Cardiac atrium fibroblast (primary cell): ENCODE measurements around a stretch of chr15.

GRCh38 chr15:90995008-90995543, 741 bp upstream of the PRC1 start:
- RAMPAGE, long total RNA, result no peak

GRCh38 chr15:91368532-91368917, 268.5 kb downstream of the SV2B start:
- RAMPAGE, long total RNA, result no peak

- RAMPAGE, long total RNA, result no peak
Observed at GRCh38 chr15:91469903-91470413, 369.9 kb downstream of the SV2B start.

- RAMPAGE, long total RNA, result no peak
Observed at GRCh38 chr15:91471570-91471921, 371.5 kb downstream of the SV2B start.

DNA sequence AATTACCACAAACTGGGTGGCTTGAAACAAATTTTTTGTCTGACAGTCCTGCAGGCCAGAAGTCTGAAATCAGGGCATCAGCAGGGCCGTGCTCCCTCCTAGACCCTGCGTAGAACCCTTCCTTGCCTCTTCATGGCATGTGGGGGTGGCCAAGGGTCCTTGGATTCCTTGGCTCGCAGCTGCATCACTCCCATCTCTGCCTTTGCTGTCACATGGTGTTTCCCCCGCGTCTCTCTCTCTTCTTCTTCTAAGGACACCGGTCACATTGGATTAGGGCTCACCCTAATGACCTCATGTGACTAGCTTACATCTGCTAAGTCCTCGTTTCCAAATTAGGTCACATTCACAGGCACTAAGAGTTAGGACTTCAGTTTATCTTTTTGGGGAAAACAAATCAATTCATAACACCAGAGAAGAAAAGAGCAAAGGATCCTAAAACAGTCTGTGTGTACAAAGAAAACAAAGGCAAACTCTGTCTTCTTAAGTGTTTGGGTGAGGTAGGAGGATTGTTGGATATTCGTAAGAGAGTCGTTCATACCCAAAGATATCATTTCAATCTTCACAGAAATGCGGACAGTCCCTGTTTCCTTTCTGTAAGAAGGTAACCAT, 12.1 kb downstream of the SLCO3A1 start:
- RAMPAGE, long total RNA, result no peak

- RAMPAGE, long total RNA, result no peak
Observed at GRCh38 chr15:91890529-91890995, 37.1 kb downstream of the SLCO3A1 start.

- RAMPAGE, long total RNA, result no peak
Observed at GRCh38 chr15:91940258-91941633, 87.2 kb downstream of the SLCO3A1 start.

- RAMPAGE, long total RNA, result no peak
Observed at GRCh38 chr15:92167395-92167661, 226.4 kb upstream of the ST8SIA2 start.

- RAMPAGE, long total RNA, result no peak
Observed at GRCh38 chr15:92647885-92648487, 7.6 kb downstream of the FAM174B start.

DNA sequence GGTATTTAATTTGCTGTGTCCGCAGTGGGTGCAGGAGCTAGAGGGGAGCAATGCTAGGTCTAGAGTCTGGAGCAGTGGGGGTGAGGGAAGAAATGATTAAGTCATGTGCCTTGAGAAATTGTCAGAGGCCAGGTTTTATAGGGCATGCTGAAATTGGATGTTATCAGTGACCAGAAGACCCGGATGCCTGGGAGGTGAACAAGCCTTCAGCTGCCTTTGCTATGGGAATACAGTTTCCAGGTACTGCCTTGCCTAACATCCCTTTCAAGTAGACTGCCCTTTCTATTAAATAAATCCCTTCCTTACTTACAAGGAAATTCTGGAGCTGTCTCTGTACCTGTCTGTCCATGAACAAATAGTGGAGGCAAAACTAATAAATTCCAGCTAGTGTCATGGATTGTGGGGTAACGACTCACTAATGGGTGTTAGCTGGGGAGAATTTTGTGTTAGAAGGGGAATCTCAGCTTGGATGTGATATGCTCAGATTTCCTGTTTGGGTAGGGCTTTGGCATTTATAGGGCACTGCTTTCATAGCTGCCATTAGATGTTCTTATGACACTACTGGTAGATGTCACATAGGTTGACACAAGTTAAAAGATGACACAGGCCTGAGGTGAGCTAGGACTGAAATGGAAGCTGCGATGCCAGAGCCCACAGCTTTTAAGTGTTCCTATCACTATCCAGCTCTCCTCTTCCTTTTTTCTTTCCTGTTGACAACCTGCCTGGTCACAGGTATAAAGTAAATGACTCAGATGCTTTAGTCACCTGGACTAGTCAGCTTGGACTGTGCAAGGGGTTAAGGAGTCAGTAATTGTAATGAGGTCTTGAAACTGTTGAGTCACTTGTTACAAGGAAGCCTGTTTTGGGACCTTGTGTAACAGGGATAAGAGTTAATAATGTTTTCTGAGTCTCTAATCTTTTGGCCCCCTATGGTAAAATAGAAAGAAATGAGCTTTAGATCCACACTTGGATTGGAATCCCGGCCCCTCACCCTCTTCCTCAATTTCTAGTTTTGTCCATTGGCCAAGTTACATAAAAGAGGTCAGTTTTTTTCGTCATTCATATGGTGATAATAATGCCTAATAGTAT, 21.4 kb downstream of the CHD2 start:
- RAMPAGE, long total RNA, result no peak

DNA sequence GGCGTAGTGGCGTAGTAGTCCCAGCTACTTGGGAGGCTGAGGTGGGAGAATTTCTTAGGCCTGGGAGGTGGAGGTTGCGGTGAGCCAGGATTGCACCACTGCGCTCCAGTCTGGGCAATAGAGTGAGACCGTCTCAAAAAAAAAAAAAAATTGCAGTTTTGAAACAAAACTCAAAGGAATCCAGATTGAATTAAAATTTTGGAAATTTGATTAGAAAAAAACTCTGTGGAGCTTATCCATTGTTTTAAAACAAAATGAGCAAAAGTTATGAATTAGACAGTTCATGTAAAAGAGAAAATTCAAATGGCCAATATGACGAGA, 72.4 kb downstream of the RGMA start:
- RAMPAGE, long total RNA, result no peak

DNA sequence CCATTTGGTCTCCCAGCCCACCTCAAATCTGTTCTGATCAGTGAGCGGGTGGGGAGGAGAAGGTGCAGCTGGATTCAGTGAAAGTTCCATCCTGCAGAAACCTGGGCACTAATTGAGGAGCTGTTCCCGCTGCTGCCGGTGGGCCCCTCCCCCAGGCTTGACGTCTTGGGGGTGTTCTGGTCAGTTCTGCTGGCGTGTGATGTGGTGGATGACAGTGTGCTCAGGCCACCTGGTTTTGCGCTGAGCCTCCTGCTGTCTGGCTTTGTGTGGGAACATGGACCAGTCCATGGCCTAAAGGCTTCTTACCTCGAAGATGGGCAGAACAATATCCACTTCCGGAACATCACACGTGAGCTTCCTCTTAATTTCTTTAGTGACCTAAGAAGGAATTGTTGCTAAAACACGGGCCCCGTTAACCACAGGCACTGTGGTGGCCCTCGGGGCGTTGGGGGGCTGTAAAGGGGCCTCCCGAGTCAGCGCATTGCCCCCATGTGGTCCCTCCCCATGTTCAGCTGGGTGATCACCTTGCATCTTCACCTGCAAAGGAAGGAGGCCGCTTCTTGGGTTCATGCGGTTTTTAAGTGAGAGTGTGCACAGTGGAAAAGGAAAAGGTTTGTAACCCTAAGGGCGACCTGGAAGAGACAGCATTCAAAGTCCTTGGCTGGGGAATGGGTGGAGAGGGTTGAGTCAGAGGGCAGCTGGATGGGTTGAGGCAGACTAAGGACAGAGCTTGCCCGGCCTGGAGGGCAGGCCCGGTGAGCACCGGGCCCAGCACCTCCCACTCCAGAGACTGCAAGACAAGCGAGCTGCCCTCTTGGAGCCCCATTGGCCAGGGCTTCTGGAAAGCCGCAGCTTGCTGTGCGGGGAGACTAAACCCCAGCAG, 59.5 kb downstream of the RGMA start:
- RAMPAGE, long total RNA, result no peak

- RAMPAGE, long total RNA, result no peak
Observed at GRCh38 chr15:93331593-93332154, 242.7 kb upstream of the RGMA start.

DNA sequence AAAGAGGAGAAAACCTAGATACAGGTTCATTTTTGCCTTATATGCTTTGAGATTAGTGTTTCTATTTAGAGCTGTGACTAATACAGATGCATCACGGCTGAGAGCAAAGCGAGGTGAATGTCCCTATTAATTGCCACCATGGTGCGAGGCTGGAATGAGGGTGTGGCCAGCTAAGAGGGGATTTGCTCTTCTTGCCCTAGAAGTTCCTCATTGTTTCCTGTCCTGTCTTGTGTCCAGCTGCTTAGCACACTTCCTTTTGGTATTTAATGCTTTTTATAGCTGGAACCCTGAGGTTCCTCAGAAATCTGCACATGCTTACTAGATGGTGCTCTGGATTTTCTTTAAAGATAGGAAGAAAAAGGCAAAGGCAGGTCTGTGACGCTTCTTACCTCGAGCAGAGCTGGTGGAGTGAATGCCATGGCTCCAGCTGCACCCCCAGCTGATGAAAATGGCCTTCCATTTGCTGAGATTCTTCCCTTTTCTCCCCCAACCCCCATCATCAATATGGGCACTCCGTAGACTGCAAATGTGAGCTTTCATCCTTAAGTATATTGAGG, 339.3 kb upstream of the RGMA start:
- RAMPAGE, long total RNA, result no peak

- RAMPAGE, long total RNA, result no peak
Observed at GRCh38 chr15:93985896-93986444, 245.4 kb upstream of the MCTP2 start.

DNA sequence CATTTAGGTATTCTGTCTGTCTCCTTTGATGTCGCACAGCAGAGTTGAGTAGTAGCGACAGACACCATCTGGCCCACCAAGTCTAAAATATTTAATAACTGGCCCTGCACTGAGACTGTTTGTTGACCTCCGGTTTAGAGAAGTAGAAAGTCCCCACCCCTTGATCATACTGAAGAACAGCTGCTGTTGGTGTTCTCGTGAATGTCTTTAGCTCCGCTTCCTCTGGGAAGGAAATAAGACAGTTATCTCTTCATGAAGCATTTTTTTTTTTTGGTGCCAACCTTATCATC, 66.3 kb downstream of the MCTP2 start:
- RAMPAGE, long total RNA, result no peak

DNA sequence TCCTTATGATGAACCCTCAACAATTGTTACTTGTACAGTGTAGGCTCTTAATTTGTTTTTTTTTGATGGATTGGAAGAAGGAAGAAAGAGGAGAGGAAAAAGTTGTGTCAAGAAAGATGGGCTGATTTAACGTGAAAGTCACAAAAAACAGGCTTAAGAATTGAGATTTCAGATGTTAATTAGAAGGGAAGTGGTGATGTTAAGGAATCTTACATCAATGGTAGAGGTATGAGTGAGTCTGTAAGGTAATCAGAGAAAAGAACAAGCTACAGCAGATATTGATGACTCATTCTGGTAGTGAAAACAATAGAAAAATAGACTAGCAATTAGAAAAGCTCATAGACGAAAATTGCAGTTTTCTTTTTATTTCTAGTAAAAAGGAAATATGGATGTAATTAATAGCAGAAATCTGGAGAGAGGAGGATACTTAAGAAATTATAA, 559.6 kb downstream of the MCTP2 start:
- RAMPAGE, long total RNA, result no peak

- RAMPAGE, long total RNA, result no peak
Observed at GRCh38 chr15:95079760-95080060, 848.3 kb downstream of the MCTP2 start.

- RAMPAGE, long total RNA, result no peak
Observed at GRCh38 chr15:95267351-95268000, 1036.1 kb downstream of the MCTP2 start.

DNA sequence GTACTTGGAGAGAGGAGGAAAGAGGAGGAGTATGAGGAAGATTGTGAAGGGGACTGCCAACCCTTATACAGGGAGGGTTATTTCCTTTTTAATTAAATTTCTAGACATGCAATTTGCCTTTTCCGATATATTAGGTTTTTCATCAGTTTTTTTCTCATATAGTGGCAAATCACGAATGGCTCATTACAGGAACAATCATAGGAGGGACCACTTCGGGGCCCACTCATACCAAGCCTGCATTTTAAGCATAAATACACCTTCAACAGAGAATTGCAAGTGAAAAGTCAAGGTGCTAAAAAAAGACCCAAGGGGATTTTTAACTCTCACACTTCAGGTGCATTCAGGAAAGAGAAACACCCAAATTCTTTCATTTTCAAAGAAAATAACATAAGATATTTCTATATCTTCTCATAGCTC, 979.7 kb upstream of the NR2F2 start:
- RAMPAGE, long total RNA, result no peak